Diencephalon (tissue), 2 donors: ENCODE measurements around a stretch of chr18.

GRCh38 chr18:11963852-11964477 is 17.3 kb upstream of the IMPA2 start:
- RAMPAGE, long total RNA = no peak

GRCh38 chr18:11964478-11964752 is 16.9 kb upstream of the IMPA2 start:
- RAMPAGE, long total RNA = no peak

DNA sequence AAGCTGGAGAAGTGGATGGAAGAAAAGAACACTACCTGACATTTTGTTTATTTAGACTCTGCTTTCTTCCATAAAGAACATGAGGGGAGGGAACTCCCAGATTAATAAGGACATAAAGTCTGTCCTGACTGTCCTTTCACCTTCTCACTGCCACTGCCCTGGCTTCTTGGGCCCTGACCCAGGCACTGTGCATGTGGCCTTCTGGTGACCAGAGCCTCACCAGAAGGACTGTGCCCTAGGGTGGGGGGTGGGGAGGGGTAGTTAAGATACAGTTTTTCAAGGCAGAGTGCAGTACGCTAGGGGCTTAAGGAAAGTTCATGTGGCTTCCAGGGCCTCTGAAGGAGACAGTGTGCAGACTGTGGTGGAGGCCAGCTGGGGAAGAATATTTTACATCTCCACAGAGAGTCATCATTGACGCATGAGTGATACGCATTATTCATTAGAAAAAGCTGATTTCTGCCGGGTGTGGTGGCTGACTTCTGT is 4.6 kb upstream of the IMPA2 start:
- RAMPAGE, long total RNA = no peak

DNA sequence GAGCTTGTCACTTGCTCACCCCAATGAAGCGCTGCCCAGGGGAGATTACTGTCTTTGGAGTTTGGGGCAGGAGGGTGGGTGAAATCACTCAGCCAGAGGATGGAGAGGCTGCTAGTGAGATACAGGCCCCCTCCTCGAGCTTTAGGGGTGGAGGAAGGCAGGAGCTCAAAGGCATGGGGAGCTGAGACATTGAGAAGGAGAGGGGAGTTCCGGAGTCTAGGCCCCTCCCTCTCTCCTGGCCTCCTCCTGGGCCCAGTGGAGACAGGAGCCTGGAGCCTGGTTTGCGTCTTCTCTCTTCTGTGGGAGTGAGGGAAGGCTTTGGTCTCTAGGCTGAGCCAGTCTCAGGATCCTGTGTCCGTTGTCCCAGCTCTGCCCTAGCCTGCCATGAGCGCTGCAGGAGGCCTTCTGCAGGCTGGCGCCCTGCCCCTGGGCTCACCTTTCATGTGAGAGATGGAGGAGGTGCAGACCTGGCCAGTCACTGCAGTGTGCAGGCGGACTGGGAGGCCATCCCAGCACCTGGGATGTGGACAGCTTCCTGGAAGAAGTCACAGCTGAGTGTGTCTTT is 8.6 kb downstream of the IMPA2 start:
- RAMPAGE, long total RNA = no peak

- RAMPAGE, long total RNA = no peak
Measured at GRCh38 chr18:12005407-12006283, 24.3 kb downstream of the IMPA2 start.

DNA sequence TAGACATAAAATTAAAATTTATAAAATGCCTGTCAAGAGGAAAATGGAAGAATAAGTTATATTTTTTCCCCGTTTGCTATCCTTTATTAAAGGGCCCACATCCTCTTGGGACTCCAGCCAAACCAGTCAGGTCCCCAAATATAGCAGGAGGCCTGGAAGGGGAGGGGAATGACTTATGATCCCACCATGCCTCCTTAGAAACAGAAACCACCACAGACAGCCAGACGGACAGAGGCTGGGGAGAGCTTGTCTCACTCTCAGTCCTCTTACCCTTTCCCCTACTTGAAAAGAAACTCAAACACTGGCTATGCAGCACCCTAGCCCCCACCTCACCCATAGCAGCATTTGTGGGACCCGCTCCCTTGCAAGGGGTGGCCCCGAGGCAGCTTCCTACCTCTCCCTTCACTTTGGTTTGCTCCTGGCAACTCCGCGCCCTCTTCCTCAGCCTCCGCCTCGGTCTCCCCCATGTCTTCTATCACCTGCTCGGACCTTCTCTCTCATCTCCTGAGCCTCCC is 37.5 kb upstream of the ANKRD62 start:
- RAMPAGE, long total RNA = no peak

GRCh38 chr18:12152077-12152324 is 58.4 kb downstream of the ANKRD62 start:
- RAMPAGE, long total RNA = no peak

DNA sequence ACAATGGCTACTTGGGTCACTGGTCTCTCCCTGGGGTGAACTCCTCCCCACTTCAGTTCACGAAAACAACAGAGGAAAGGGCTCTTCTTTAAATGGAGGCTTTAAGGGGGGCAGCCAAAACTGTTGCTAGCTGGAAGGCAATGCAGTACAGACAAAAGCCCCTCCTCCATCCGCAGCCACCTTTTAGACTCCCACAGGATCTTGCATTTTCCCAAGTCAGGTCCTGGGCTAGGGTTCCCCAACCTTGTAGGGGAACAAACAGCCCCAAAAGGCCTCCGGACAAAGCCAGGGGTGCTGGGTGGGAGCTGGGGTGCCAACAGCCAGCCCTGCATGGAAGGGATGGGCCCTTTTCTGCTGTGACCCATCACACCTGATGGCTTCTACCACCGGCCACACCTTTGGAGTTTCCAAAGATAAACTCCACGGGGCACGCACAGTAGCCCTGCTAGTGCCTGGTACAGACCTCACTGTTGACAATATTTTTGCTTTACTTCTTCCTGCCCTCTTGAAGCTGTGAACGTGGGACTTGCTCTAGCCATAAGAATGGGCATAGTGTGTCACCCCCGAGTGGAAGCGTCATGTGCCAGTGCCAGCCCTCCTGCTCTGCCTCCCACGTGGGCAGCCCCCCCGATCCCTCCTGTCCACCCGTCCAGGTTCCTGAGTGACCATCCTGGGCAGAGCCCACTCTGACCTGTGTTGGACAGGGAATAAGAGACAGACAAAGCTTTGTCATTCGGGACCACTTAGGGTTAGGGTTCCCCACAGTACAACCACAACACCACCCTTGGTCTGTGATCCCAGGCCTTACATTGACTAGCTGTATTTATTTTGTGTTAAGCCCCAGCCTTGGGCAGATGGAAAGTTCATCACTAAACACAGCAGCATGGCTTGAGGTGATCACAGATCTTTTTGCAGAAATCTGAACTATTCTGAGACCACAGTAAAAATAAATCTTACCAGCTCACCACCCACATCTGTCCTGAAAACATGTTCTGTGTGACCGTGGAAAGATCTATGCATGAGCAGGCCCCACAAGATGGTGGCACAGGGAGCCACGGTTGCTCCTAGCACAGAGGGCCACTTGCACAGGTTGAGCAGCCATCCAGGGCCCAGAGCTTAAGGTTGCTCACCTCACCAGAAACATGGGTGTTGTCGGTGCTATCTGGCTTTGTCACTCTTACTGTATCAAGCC is 19.0 kb downstream of the TUBB6 start:
- RAMPAGE, long total RNA = no peak

DNA sequence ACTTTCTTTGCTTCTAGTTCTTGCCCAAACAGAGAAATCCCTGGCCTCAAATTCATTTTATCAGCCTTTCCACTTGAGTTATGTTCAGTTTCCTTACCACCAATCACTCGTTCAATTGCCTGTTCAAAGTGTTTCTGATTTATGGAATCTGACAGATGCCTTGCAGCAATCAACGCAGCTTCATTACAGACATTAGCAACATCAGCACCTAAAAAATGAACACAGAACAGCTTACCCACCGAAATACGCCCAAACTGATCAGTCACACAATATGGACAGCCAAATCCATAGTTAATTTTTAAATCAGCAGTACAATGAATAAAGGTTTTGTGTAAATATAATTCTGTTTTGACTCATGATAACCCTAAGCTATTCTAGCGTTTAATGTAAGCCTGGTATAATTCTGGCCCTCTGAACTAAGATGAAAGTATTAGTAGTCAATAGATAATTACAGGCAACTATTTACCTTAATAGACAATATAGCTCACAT is 28.8 kb downstream of the AFG3L2 start:
- RAMPAGE, long total RNA = no peak

GRCh38 chr18:12597724-12598324 is 60.1 kb downstream of the SPIRE1 start:
- RAMPAGE, long total RNA = no peak

GRCh38 chr18:12612601-12613282 is 45.2 kb downstream of the SPIRE1 start:
- RAMPAGE, long total RNA = no peak

DNA sequence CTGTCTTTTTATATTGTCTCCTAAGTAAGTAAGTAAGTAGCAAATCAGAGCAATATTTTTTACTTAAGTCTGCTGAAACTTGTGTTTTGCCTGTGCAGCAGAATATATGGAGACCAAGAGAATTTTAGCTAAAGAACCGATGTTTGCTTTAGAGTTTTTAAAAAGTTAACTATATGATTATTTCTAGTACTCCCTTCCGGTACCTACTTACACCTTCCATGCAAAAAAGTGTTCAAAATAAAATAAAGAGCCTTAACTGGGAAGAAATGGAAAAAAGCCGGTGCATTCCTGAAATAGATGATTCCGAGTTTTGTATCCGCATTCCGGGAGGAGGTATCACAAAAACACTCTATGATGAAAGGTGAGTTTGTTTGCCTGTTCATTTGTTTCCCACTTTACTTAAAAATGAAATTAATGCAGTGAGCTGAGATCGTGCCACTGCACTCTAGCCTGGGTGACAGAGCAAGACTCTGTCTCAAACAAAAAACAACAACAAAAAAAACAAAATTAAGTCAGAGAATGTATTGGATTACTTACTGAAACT is 17.6 kb downstream of the PSMG2 start:
- RAMPAGE, long total RNA = no peak

DNA sequence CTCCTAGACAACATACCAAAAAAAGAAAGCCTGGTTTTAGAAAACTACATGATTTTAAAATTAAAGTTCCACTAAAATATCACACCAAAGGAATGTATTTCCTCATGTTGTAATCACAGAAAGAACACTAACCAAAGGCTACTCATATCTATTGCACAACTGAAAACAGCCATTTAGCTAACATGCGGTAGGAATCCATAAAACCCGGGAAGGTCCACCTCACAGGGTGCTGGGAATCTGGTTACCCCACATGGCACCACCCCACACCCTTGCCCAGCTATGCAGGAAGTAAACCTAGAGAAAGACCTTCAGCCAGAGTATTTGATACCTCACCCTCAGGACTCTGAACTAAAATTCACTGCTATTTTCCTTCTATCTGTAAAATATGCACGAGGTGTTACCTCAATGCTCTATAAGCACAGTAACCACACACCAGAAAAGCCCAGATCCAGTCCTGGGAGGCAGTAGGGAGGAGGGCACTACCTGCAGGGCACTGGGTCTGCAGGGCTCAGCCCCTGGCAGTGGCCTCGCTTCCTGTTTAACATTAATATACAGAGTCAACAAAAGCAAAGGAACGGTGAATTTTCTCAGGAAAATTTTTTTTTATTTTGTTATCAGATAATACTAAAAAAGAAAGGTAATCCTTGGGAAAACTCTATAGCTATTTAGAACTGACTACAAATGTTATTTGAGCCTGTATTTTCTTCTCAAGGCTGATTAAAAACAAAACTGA is 45.8 kb downstream of the PTPN2 start:
- RAMPAGE, long total RNA = no peak

GRCh38 chr18:13087020-13087224 is 95.8 kb downstream of the CEP192 start:
- RAMPAGE, long total RNA = no peak

DNA sequence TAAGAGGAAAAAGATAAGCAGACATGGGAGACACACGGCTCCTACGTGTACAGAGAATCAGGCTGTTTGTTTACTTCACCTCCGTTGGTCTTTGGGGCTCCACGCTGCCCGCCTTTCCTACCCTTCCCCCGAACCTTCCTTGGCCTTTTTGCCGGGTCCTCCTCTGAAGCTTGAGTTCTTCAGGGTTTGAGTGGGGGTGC is 22.8 kb upstream of the LDLRAD4 start:
- RAMPAGE, long total RNA = no peak

- RAMPAGE, long total RNA = no peak
Measured at GRCh38 chr18:13219469-13220249, 1.1 kb downstream of the LDLRAD4 start.

DNA sequence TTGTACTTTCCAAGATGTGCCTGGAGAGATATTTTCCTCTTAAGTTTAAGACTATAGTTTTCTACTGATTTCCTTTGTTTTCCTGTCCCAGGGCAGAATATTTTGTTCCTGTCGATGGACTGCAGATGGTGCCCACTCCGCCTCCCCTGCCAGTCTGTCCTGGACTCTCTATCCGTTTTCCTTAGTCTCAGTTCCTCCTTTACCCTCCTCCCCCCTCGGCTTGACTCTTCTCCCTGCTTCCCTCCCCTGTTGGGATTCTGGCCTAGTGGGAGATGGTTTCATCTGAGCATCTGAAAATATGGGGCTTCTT is 49.5 kb downstream of the LDLRAD4 start:
- RAMPAGE, long total RNA = no peak

- RAMPAGE, long total RNA = no peak
Measured at GRCh38 chr18:13277896-13278412, 59.4 kb downstream of the LDLRAD4 start.

DNA sequence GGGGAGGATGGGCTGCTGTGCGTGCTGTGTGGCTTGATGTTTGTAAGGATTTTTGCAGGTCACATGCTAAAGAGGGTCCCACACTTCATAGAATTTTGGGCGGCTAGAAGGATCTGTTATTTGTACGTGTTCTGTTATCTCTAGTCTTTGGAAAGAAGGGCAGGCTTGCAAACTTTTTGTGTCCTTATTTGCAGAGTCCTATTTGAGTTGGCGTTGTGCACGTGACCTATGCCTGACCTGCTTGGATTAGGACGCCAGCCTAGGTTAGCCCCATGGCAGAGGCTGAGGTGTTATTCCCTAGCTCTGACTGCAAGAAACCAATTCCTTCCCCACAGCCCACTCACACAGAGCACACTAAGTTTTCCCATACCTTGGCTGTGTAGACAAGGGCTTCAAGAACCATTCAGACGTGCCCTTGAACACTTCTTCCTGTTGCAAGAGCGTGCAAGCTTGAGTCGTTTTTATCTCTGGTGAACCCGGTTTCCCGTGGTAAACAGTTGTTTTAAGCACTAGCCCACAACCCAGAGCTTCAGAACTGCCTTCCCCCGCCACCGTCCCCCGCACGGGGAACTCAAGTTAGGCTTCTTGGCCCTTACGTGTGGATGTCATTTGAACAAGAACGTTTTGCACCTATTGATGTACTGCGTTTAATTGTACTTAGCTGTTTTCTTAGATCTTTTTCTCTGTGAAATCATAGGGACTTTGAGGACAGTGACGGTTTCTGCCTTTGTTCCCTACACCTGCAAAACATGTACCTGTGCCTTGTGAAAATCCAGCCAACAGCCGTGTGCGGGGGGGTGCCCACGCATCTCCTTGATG is 94.7 kb downstream of the LDLRAD4 start:
- RAMPAGE, long total RNA = no peak

DNA sequence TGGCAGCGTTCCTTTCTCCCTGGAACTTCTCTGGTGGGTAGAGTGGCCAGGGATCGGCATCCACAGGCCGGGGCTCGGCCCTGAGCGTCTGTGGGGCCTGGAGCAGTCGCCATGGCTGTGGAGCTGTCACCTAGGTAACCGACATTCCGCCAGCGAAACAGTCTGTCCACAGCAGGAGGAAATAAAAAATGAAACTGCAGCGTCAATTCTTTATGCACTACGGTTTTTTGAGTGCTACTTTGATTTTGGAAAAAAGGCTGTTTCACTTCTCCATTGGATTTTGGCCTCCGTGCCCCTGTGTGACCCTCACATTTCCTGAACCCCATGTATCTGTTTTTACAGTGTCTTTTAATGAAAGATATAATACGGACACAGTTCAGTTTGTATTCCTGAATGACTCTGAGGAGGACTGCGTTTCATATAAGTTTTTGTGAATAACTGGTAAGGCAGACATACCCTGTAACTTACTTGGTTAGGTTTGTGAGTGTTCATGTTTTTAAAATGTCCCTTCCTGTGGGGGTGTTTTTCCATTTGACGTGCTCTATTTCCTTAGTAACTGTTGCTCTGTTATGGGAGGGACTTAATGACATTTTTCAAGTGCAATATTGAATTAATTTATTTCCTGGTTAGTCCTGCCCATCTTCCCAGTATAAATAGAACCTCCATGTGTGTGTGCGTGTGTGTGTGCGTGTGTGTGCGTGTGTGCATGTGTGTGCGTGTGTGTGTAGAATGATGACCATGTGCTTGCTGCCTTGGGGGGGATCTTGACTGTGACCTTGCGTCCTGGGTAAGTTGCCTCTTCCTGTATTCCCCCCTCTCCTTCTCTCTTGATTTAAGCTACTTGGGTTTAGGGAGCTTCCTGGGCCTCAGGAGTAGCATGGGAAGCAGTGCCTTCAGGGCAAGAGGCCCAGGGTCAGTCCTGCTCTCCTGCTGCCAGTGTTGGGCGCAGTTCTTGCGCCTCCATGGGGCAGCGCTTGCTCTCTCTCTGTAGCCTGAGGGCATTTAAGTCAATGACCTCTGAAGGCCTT is 163.7 kb downstream of the LDLRAD4 start:
- RAMPAGE, long total RNA = no peak